Frontal cortex (tissue), 2 donors: ENCODE measurements around the gene CENPP.

GRCh38 chr9:90032271-90032821, 427.5 kb downstream of the GADD45G start:
- RAMPAGE, long total RNA: no peak

DNA sequence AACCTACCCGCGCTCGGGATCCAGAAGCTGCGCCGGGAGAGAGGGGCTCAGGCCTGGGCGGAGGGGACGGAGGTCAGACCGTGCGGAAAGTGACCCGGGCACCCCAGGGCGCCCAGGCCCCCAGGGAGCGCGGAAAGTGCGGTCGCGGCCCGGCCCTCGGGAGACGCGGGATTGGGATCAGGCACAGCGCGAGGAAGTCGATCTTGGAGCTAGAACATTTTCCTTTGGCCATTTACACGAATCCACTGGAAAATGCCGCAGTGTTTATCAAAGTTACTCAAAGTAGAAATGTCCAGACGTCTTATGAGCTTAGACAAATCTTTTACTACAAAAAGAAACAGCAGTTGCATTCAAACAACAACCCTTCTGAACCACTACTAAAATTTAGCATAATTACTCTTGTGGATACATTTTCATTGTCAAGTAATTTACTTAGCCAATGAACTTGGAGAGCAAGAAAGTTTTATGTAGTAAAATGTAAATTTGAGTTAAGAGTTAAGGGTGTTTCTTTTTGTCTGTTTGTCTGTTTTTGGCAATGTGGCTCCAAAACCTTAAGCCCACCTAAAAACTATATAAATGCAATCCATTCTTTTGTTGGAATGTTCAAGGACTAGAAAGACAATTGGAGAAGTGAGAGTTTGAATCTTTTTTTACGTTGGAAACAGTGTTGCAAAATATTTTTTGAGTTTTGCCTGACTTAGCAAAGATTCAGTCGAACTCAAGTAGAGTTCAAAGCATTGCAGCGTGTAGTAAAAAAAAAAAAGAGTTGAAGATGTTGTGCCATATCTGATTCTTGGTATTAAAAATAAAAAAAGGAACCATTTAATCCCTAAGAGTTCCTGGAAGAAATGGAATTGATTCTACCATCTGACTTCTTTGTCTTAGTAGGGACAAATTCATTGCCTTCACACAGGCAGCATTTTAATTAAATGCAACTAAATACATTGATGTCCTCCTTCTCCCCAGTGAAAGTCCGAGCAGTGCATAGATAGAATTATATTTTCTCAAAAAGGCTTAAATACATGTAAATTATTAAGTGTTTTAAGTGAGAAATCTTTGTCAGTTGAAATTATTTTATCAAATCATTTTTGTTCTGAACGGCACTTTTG, 800 bp downstream of the SYK start:
- RAMPAGE, long total RNA: no peak

- RAMPAGE, long total RNA: no peak
Measured at GRCh38 chr9:90827043-90827528, 25.5 kb downstream of the SYK start.

DNA sequence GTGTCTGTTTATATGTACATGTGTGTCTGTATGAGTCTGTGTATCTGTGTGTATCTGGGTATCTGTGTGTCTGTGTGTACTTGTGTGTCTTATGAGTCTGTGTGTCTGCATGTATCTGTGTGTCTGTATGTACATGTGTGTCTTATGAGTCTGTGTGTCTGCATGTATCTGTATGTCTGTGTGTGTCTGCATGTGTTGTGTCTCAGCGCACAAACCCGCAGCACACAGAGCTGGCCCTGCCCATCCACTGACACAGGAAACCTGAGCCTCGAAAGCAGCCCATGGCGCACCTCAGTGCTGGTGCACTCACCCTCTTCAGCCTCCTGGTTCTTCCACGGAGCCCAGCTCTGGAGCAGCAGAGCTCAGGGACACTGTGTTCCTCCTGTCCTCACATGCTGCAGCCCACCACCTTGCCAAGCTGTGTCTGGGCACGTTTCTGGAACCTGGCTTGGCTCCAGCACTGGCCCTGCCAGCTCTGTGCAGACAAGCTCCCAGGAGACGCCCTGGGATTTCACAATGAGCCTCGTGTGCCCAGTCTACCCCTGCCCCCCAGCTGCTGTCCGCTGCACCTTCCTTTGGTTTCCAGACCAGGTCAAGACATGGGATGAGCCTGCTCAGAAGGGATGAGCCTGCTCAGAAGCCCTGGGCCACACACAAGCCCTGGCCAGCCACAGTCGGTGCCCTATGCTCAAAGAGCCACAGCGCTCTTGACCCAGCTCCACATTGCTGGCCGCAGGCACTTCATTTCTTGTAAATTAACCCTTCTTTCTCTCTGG, 119.5 kb downstream of the SYK start:
- RAMPAGE, long total RNA: no peak

GRCh38 chr9:91060844-91061491, 259.3 kb downstream of the SYK start:
- RAMPAGE, long total RNA: no peak

GRCh38 chr9:91106510-91106709, 255.3 kb downstream of the AUH start:
- RAMPAGE, long total RNA: no peak

DNA sequence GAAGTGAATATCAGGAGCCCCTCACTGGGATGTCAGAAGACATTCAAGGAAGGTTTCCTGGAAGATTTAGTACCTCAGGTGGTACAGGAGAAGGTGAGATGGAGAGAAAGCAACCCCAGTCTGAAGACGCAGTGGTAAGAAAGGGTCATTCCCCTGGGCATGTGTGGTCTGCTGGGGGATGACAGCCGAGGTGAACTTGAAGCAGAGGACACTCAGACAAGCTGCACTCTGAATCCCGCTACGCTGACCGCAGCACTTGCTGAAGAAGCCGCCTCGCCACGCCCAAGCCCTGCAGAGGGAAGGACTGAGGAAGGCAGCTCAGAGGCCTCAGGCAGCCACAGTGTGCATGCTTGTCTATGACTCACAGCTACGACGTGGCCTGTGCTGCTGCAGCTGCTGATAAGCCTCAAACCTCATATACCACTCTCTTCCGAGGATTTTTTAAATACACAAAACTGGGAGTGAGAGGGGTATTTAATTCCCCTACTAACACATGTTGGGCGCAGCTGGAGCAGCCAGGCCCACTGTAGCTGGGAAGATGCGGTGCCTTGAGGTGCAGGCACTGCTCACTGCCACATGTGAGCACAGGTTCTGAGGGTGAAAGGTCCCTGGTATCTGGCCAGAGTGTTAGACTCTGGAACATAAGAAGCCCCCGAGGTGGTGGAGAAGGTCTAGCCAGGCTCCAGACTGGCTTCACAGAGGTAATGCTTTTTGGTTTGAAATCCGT, 197.0 kb downstream of the AUH start:
- RAMPAGE, long total RNA: no peak

DNA sequence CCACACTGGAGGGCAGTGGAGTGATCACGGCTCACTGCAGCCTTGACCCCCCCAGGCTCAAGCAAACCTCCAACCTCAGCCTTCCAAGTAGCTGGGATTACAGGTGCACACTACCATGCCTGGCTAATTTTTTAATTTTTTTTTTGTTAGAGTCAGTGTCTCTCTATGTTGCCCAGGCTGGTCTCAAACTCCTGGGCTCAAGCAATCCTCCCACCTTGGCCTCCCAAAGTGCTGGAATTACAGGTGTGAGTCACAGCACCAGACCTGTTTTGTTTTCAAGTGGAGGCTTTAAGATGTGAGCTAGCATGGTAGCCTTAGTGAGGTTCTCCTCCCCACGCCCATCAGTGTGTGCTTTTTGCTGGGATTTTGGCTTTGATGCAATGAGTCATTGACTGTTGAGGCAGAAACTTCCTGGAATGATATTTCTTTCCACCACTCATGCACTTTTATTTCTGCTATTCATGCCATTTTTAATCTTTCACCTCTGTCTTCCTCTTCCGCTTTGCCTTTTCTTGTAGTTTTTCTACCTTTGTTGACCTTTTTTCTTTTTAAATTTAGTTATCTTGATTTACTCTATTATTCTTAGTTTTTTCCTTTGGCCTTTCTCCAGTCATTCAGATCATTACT, 4.2 kb upstream of the NFIL3 start:
- RAMPAGE, long total RNA: no peak

GRCh38 chr9:91714071-91714978, 235.7 kb downstream of the ROR2 start:
- RAMPAGE, long total RNA: no peak

GRCh38 chr9:91819338-91820228, 130.4 kb downstream of the ROR2 start:
- RAMPAGE, long total RNA: no peak

DNA sequence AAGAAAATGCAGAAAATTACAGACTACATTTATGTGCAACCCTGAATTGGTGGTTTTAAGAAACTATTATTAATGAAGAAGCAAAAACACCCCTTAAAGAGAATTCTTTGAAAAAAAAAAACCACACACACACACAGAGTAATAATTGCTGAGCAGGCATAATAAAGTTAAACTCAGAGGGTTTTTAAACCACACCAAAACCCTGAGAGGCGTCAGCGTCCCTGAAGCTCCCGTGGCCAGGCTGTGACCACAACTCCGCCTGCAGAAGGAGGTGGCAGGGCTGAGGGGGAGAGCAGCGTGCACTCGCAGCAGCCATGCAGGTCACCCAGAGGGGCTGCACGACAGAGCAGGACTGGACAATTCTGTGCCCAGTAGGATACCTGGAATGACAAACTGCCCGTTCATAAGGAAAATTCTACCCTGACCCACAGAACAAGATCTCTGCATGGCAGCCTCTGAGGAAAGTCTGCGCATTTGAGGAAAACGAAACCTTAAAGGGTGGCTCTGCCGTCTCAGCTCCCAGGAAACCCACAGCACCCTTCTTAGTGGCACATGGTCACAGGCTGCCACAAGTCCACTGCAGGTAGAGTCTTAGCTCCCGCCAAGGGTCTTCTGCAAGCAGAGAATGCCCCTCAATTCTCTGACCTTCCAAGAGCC, 44.0 kb downstream of the ROR2 start:
- RAMPAGE, long total RNA: no peak

DNA sequence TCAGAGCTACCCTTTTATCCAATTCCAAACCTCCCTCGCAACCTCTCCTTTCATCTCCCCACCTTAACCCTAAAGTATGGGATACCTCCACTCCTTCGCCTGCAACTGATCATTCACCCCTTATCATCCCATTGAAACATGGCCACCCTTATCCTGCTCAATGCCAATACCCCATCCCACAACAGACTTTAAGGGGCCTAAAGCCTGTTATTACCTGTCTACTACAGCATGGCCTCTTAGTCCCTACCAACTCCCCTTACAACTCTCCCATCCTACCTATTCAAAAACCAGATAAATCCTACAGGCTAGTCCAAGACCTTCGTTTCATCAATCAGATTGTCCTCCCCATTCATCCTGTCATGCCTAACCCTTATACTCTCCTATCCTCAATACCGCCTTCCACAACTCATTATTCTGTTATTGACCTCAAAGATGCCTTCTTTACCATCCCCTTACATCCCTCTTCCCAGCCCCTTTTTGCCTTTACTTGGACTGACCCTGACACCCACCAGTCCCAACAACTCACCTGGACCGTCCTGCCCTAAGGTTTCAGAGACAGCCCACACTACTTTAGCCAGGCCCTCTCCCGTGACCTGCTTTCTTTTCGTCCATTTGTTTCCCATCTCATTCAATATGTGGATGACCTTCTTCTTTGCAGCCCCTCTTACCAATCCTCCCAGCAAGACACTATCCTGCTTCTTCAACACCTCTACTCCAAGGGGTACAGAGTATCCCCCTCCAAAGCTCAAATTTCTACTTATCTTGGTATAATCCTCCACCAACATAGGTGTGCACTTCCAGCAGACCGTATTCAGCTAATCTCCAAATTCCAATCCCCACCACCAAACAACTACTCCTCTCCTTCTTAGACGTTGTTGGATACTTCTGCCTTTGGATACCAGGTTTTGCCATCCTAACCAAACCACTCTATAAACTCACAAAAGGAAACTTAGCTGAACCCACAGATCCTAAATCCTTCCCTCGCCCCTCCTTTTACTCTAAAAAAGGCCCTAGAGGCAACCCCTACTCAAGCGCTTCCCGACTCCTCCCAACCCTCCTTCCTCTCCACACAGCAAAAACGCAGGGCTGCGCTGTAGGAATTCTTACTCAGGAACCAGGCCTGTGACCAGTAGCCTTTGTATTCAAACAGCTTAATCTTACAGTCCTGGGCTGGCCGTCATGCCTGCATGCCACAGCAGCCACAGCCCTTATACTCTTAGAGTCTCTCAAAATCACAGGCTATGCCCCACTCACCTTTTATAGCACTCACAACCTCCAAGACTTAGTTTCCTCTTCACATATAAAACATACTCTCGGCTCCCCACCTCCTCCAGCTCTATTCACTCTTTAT, 40.3 kb downstream of the SPTLC1 start:
- RAMPAGE, long total RNA: no peak

- RAMPAGE, long total RNA: no peak
Measured at GRCh38 chr9:92076363-92077053, 38.7 kb downstream of the SPTLC1 start.

DNA sequence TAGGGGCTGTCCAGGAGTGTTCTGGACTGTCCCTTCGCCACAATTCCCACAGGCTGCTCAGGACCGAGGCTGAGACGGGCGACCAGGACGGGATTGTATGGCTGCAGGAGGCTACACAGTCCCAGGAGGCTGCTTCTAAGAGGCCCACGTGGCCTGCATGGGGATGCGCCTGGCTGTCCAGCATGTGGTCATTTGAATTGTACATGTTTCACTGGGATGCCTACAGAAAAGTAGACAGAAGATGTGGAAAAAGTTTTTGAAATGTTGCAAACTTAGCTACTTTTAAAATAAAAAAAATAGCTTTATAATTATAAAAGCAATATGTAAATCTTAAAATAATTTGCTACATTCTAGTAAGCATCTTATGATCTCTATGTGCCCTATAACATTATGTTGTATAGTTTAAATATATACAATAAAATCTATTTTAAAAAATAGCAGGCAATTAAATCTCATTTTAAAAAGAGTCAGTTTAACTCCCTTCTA, 32.7 kb upstream of the SPTLC1 start:
- RAMPAGE, long total RNA: no peak

DNA sequence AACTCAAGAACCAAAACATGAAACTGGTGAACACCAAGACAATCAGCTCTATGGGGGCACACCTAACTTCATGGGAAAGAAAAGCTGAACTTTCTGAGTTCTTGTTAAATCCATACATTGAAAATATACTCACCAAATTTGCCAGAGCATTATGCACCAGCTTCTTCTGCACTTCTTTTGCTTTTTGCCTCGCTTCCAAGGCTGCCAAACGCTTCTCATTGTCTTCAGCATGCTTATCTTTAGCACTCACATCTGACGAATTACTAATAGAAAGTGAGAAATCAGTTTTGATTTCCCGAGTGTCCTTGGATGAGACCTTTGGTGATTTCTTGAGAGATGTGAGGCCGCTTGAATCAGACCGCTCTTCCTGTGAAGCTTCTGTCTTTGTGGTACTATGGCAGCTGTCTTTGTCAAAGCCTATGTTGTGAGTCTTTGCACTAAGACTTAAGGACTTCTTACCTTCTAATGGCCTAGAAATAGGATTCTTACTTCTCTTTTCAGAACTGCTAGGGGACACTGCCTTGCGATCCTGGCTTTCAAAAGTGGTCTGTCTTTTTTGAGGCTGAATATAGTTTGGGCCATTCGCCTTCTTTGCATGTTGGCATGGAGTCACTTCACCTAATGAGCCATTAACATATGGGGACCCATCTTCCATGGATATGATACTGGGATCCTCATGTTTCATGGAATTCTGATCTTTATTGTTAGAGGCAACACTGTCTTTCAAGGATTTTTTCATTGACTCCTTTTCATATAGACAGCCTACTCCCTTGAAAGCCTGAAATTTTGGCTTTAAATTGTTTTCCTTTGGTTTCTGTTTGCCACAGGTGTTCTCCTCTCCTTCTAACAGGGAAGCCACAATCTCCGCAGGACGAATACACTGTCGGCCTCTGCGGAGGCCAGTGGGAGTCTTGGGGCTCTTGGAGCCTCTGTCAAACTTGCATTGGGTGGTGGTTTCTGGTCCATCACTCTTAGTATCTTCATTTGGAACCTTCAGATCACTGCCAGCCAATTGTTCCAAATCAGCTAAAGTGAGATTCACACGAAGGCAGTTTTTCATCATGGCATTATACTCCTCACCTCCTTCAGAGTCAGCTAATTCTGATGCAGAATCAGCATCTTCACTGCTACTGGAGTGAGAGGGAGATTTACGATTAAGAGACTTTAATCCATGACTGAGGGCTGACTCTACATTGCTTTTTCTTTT, 10.6 kb downstream of the NOL8 start:
- RAMPAGE, long total RNA: no peak

- RAMPAGE, long total RNA: start-site peak on the plus strand at chr9:92325904-92325991, 75 and 24 reads in 2 replicates
Measured at GRCh38 chr9:92325758-92326458, at the start of gene CENPP. Gene CENPP (plus strand): TSS chr9:92325953.

DNA sequence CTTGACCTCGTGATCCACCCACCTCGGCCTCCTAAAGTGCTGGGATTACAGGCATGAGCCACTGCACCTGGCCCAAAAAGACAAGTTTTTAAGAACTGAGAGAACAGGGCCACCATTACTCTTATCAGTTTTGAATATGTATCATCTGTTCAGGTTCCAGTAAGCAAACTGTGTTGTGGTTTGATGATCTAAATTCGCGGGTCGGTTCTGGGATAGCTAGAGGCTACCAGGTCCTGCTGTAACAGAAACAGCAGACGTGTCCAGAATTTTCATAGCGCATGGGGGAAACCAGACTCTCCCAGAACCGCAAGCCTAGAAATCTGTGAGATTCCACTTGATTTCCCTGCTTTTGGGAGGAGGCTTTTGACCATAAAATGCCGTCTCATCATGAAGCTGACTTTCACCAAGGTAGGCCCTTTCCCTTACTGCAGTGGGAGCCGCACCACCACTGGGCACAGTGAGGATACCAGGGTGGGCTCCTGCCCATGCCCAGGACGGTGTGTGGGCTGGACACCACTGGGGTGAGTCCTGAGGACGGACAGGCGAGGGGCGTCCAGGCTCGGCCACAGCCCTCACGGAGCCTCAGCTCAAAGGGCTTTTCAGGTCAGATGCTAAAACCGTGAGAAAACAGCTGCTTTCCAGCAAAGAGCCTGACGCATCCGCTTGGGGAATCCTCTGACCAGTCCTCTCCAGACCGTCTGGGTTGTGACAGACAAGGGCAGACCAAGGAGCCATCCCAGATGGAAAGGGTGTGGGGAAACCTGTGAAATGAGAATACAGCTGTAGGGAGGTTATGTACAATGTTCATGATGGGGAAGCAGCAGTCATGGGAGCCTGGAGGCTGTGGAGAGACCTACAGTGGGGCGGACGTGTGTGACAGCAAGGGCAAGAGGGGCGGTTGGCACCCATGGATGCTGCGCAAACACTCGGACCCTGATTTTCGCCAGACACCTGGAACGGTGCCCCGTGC, 59.4 kb downstream of the IPPK start:
- RAMPAGE, long total RNA: no peak

DNA sequence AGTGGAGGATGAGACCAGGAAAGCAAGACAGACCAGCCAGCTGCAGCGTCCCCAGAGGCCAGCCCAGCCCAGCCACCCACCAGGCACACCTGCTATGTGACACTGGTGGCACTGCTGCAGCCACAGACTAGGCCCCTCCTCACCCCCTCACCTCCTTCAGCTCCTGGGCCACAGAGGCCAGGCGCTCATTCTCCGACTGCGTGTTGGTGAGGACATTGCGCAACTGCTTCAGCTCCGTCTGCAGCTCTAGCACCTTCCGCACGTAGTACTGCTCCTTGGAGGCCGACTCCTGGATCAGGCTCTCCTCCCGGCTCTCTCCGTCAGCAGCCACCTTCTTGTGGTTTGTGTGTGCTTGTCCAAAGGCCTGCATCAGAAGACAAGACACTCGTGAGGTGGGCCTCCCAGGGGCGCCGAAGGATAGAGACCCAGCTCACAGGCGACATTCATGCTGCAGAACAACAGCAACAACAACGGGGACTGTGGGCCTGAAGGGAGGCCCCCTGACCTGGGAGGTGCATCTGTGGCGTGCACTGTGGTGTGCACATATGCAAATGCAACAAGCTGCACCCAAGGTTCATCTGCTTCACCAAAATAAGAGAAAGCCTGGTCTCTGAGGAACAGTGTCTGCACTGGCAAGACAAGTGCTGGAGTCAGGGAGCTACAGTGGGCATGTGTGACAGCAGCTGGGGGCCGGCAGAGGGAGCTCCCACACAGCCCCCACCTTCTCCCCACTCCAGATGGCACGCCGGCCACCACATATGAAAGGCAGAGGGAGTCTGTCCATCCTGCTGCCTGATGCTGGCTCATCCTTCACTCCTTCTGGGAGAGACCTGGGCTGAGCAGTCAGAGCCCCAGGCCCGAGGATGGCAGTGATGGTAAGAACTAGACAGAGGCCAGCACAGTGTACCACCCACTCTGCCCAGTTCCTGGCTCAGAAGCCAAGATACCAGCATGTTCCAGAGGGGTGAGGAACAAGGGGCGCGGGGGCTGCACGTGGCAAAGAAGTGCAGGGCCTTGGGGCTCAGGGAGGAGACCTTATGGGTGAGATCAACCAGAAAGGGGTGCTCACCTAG, 35.4 kb downstream of the BICD2 start:
- RAMPAGE, long total RNA: no peak

DNA sequence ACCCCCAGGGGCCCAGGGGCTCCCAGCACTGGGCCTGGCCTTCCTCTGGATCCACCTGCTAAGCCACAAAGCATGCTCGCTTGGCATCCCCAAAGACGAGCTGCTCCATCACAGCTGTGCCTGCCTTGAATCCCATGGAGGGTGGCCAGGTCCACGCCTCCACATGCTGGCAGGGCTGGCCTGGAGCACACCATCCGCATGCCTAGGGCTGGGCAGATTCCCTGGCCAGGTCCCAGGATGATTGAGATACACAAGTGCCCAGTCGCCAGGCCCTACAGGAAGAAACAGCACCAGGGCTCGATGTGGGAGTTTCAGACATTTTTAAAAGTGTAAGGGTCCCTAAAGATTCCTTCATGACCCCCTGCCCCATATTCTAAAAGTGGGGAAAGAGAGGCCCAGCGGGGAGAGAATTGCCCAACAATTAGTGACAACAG, 4.4 kb downstream of the BICD2 start:
- RAMPAGE, long total RNA: no peak

DNA sequence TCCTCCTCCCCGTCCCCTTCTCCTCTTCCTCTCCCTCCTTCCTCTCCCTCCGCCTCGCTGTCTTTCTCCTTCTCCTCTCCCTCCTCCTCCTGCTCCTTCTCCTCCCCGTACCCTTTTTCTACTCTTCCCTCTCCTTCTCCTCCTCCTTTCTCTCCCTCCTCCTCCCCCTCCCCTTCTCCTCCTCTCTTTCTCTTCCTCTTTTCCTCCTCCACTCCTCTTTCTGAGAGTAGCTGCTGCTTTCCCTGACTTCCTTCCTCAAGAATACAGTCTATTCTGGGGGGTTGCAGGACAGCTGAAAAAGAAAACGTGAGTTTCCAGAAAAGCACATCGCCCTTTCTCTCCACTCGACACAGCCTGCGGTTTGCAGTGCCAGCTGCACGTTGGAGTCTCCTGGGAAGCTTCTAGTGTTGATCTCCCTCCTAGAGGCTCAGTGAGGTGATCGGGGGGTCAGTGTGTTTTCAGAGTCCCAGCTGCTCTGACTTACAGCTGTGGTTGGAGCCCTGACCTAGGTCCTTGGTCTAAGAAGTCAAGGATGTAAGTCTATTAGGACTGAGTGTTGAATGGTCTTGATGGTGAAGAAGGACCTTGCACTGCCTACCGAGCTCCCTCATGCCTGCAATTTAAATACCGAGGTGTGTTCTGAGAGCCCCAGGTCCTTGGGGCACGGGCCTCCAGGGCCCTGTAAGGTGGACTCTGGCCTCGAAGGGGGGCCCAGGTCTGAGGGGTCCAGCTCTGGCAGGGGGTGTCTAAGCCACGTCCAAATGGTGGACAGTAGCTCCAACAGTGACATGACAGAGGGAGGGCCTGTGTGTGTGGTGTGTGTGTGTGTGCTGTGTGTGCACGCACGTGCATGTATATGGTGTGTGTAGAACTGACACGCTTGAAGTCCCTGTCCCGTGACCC, 24.9 kb upstream of the SUSD3 start:
- RAMPAGE, long total RNA: no peak